NB4 (cell line): ENCODE measurements around a stretch of chr2.

GRCh38 chr2:136132708-136133141 is 14.8 kb upstream of the CXCR4 start:
- RRBS = no CpG with 5 or more reads among the region's 1 CpG

GRCh38 chr2:136134052-136134762 is 16.3 kb upstream of the CXCR4 start:
- RRBS = no CpG with 5 or more reads among the region's 8 CpGs

DNA sequence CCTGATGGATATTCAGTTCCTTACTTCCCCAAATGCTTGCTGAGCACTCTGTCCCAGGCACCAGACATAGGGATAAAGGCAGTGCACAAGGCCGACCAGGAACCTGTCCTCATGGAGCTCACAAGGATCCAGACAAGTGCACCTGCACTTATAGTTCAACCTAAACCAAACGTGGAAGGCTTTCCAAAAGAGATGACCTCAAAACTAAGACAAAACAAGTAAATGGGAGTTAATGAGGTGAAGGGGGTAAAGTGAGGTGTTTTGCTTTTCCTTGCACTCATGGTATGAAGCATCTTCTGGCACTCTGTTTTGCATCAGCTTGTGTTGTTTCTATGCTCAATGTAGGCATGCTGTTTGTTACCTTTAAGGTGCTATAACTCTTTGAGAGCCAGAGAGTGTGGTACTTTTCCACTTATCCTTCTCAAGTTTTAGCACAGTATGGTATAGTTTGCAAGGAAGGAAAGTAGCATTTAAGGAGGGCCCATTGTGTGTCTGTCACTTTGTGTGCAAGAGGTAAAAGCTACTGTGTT is 17.4 kb upstream of the CXCR4 start:
- RRBS = no CpG with 5 or more reads among the region's 2 CpGs

DNA sequence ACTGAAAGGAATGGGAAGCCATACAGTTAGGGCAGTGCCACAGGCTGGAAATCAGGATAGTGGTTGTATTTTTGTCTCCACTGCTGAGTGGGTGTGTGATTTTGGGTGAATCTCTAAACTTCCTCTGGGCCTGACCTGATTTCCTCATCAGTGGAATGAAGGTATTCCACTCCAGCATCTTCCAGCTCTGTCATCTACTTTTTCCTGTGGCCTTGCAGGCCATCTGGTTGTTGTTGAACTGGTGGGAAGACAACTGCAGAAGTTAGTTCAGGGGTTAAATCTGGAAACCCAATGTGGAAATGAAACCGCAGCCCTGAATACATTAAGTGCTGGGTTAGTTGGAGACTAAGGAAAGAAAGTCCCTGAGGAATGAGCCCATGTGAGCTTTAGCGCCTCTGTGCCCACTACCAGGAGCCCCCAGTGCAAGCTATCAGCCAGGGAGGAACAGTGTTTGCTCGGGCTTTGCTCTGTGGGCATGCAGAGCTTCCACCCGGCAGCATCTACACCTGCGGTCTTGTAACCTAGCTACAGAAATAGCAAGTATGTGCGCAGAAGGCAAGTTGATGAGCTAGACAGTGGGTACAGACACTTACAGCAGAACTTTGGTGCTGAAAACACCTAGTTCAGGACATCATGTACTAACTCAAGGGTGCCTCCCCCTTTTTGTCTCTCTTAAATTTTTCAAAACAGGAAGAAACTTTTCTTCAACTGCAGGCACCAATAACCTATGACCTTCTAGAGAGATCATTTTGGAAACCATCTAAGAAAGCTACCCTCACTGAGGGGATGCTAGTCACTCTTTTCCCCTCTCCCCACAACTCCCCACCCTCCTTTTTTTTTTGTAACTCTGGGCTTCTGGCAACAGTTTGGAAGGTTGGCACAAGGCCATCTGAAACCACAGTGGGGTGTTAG is 18.1 kb upstream of the CXCR4 start:
- RRBS = no CpG with 5 or more reads among the region's 6 CpGs

DNA sequence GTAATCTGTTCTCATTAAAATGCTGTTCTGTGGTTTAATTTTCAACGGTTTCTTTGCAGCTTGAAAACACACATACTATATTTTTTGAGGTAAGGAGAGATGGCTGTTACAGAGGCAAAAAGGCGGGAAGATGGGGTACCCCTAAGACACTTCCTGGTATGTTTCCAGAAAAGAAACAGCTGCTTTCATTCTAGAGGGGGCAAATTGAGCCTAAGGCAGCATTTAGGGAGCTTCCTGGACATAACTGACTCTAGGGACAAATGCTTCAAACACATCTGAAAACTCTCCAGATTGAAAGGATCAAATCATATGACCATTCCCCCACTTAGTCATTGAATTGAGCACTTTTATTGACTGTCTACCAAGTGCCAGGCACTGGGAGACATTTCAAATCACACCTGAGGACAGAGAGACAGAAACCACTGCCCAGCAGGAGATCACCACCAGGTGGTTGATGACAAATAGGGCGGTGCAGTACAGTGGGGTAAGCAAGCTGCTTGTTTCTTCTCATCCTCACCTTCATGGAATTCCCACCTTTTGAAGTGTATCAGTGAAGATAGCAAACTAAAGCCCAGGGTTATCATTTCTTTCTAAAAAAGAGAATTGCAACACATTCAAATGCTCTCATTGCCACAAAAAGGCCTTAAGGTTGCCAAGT is 18.9 kb upstream of the CXCR4 start:
- RRBS = no CpG with 5 or more reads among the region's 3 CpGs

DNA sequence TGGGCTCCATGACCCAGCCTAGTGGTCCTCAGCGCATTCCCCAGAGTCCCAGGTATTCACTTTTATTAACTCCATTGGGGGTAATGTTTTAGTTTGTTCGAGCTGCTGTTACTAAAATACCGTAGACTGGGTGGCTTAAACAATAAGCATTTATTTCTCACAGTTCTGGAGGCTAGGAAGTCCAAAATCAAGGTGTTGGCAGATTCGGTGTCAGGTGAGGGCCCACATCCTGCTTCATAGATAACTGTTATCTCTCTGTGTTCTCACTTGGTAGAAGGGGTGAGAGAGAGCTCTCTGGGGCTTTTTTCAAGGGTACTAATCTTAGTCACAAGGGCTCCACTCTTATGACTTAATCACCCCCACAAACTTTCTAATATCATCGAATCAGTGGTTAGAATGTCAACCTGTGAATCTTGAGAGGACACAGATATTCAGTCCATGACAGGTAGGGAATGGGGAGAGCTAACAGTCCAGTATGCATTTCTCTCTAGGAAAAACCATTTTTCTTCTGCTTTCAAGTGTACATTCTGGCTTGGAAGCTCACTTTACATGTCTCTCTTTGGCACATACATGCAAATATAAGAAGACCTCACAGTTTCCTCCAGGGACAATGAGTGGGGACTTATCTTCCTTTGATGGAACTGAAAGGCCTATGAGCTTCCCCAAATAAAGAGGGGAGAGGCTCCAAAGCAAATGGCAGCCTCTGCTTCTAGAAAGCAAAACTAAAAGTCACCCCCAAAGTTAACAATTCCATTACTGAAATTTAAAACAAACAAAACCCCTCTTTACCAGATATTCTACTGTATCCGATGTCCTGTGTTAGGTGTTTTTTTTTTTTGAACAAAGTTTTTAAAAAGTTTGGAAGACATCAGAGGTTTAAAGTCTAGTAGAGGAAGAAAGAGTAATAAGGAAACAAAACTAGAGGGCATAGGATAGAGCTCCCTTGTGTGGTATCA is 95.0 kb upstream of the CXCR4 start:
- RRBS = no CpG with 5 or more reads among the region's 6 CpGs

DNA sequence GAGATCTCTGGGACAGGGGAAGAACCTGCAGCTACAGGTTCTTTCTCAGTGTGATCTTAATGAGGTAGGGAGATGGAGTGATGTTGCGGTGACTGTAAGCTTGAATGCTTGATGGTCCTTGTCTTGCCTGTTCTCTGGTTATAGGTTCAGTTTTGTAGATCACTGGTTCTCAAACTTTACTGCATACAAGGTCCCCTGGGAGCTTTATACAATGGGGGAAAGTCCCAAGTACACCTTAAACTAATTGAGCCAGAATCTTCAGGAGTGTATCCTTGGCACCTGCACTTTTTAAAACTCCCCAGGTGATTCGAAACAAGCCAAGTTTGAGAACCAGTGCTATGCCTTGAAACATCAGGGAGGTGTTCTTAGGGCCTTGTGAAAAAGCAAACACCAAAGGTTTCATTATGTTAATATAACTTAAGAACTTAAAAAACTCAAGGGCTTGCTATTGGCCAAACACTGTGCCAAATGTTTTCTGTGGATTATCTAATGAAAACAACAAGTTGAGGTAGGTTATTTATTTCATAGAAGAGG is 136.9 kb upstream of the CXCR4 start:
- RRBS = no CpG with 5 or more reads among the region's 2 CpGs

DNA sequence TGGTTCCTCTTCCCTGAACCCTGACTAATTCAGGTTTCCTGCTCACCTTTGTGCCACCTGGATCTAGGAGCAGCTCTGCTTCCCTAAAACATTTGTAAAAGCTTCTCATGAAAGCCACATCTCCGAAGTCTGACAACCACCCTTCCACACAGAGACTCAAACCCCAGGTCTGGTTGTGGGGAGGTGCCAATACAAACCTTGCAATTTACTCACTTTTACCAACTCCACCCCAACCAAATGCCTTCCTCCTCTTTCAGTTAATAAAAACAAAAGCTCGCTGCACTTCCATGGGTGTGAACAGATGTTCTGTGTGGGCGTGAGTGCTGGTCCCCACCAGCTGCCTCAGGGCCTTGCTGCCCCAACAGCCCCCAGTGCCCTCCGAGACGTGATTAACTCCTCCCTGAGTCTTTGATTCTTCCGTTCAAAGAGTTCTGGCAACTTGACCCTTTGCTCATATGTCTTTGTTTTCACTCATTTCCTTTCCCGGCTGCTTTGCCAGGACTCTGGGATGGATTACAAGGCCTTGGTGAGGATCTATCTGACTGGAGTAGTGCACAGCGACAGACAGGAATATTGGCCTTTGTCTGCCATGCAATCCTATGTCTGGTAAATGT is 258.8 kb upstream of the CXCR4 start:
- RRBS = no CpG with 5 or more reads among the region's 8 CpGs

DNA sequence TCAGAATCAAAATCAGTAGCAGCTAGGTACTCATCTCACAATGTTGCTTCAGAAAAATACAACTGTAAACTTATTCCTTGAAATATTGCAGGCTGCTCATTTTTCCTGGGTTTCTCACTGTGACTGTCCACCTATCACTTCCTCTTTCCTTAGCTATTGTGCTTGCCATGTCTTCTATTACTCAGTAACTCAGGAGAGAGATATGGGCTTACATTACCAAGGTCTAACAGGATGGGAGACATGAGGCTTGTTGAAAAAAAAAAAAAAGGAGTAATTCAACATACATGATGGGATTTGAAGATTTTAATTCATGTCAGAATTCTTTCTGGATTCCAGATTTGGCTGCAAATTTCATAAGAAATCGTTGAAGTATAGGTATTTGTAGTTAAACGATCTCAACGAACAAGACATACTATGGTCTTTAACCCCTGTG is 16.9 kb upstream of the HNMT start:
- RRBS = no CpG with 5 or more reads among the region's 3 CpGs

- RRBS = no CpG with 5 or more reads among the region's 3 CpGs
These were observed 219.5 kb upstream of the SPOPL start for GRCh38 chr2:138282111-138282527.

DNA sequence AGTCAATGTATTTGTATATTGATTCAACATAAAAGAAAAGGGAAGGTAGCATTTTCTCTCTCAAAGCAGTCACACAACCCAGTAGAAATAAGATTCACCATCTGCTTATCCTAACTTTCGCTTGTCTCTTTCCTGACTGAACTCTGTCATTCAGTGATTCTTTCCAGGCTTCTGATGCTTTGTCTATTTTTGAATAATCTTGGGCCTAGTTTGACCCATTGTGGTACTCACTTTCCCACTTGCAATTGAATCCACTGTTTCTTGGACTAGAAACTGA is 1.2 kb downstream of the SPOPL start:
- RRBS = no CpG with 5 or more reads among the region's 1 CpG

- RRBS = no CpG with 5 or more reads among the region's 3 CpGs
These were observed 15.2 kb downstream of the SPOPL start for GRCh38 chr2:138516706-138517293.

GRCh38 chr2:138780893-138781327 is 720 bp upstream of the NXPH2 start:
- RRBS = 12% methylated on average over 1 of the region's 21 CpGs

DNA sequence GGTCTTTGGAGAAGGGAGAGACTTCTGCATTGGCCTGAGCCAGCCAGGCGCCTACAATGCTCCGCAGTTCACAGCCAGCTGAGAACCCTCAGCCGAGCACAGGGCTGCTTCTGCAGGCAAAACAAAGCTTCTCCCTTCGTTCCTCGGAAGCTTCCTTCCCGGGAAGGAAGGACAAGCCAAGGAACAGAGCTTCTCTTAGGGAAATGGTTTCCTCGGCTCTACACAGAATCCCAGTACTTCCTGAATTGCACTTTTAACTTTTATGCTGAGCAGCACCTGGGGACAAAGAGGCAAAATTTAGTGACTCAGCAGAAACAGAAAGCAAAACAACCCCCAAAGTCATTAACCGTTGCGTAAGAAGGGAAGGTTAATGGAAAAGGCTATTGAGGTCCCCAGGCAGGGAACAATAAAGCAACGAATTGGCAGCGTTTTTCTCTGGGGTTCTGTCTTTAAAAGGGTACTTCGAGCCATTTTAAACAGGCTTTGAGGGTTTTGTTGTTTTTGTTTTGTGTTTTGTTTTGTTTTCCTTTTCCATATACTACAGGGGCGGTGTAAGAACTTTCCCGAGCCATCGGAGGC is 524 bp upstream of the LRP1B start:
- RRBS = no CpG with 5 or more reads among the region's 15 CpGs

DNA sequence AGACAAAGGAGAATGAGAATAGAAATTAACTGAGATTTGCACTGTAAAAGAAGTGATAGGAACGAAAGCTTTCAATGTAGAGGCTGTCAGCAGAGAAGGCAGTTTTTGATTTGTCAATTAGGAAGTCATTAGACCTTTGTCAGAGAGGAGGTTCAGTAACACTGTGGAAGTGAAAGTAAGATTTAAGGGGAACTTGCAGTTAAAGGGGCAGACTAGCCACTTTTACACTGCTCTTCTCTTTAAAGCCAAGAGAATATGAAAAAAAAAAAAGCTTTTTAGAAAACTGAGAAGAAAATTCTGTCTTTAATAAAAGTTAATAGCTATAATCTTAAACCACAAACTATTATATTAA is 11.5 kb upstream of the KYNU start:
- RRBS = no CpG with 5 or more reads among the region's 1 CpG

- RRBS = no CpG with 5 or more reads among the region's 16 CpGs
These were observed 53.5 kb downstream of the KYNU start for GRCh38 chr2:142930994-142931425.

DNA sequence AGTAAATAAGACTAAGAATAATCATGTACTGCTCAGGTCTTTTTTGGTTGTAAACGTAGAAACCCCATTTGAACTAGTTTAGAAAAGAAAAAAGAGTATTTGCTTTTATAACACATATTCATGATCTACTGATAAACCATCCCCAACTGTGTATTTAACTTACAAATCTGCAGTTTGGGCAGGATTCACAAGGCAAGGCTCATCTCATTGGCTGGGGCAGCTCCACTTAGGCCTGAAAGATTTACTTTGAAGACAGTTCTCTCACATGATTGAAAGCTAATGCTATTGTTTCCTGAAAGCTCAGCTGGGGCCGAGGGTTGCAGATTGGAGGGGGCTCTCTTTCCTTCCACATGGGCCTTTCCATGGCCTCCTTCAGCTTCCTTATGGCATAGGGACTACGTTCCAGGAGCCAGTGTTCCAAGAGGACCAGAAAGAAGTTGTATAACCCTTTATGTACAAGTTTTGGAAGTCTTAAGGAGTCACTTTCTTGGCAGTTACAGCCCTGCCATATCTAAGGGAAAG is 47.4 kb downstream of the ARHGAP15 start:
- RRBS = no CpG with 5 or more reads among the region's 3 CpGs

GRCh38 chr2:143935433-143935738 is 396.9 kb downstream of the GTDC1 start:
- RRBS = no CpG with 5 or more reads among the region's 5 CpGs

- RRBS = 84% methylated on average over 11 of the region's 62 CpGs
These were observed 395.6 kb downstream of the GTDC1 start for GRCh38 chr2:143936584-143937218.